Parietal lobe (tissue), 2 donors: ENCODE measurements around the genes NUP160, OR4X1, TRIM51G, FOLH1, OR10AG1, OR8K5 and OR5T2.

DNA sequence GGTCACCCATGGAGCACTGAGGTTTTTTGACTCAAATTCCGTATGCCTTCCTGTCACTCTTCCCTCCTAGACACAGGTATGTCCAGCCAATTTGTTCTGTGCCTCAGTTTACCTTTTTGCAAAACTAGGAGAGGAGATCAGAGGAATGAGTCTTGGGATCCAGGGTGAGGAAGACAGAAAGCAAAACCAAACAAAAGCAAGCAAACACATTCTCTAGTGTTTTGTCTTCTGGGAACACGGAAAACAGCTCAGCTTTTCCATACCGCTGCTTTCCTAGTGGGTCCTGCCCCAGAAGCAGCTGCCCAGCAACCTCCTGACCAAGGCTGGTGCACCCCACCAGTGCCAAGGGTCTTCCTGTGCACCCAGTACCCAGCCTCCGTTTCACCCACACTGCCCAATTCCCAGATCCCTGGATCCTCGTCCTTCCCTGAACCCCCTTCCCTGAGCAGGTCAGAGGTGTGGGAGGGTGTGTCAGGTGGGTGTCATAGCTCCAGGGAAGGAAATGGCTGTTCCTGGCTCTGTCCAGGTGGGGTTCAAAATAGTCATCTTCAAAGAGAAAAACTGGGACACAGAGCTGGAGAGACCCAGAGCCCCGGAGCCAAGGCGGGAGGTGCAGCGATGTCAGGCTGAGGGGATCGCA lies 926 bp downstream of the C1QTNF4 start:
- RAMPAGE, long total RNA = no peak

- RAMPAGE, long total RNA = no peak
Measured at GRCh38 chr11:47836796-47838025, 10.9 kb downstream of the NUP160 start.

- RAMPAGE, long total RNA = no peak
Measured at GRCh38 chr11:47848195-47849040, at the start of gene NUP160. Gene NUP160, minus strand, starts transcription at chr11:47848350.

- RAMPAGE, long total RNA = no peak
Measured at GRCh38 chr11:47924410-47924814, 55.9 kb upstream of the PTPRJ start.

DNA sequence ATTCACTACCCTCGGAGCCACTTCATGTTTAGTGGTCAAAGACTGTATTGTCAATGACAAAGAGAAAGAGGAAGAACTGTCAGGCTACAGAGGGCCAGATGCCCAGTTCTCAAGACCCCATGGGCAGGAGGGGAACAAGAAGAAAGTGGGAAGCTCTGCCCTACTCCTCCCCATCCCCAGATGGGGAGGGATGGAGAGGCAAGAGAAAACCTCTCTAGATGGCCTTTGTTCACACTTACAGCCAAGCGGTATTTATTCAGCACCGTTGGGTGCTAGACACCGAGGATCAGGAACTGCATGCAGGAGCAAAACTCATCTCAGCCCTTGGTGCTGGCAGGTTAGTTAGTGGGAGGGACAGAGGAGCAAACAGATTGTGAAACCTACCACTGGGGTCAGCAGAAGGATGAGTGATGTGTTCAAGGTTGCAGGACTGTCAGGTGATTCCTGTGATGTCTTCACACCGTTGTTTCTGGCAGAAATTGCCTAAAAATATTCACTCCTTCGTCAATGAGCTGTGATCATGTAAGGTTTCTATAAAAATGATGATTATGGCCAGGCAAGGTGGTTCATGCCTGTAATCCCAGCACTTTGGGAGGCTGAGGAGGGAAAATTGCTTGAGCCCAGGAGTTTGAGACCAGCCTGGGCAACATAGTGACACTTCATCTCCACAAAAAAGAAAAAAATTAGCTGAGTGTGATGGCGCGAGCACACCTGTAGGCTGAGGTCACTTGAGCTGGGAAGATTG lies 38.2 kb upstream of the PTPRJ start:
- RAMPAGE, long total RNA = no peak

GRCh38 chr11:47981573-47982214 lies 1.3 kb downstream of the PTPRJ start:
- RAMPAGE, long total RNA = no peak

GRCh38 chr11:48007464-48008099 lies 27.2 kb downstream of the PTPRJ start:
- RAMPAGE, long total RNA = no peak

- RAMPAGE, long total RNA = no peak
Measured at GRCh38 chr11:48080882-48081991, 100.9 kb downstream of the PTPRJ start.

GRCh38 chr11:48093406-48094311 lies 113.3 kb downstream of the PTPRJ start:
- RAMPAGE, long total RNA = no peak

DNA sequence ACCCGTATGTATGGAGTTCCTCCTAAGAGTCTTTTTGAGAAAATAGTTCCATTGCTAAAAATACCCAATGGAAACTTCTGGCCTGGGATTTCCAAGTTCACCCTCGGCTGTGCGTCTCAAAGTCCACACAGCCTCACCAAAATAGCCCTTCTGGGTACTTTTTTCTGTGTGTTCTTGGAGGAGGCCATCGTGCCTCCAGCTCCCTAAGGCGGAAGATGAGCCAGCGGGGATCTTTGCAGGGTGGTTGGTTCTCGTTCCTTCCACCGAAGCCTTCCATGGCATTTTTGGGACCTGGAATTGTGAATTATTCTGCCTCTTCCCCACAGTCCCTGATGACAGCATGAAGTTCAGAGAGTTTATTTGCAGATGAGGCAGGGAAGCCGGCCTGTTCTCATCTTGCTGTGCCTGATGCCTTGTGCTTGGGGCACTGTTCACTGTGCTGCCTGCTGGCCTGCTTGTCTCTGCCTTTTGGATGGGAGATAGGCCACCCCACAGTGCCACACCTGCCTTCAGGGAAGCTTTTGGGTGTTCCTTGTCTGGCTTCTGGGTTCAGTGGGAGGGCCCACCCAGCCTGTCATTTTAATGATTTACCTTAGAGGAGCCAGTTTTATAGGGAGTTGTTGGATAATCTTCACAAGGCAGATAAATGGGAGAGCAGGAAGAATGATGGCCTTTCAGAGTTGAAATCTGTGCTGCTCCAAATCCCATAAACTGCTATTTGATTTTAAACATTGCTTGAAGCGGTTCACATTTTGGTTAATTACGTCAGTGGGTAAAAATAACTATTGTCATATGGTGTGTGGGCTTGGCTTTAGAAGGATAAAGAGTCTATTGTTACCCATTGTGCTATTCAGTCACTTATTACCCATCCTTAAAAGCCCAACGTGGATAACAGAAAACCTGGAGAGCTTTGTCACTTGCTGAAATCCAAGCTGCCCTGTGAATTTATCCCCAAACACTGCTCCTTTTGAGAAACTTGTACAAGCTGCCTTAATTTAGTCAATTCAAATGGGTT lies 112.6 kb upstream of the OR4B1 start:
- RAMPAGE, long total RNA = no peak

DNA sequence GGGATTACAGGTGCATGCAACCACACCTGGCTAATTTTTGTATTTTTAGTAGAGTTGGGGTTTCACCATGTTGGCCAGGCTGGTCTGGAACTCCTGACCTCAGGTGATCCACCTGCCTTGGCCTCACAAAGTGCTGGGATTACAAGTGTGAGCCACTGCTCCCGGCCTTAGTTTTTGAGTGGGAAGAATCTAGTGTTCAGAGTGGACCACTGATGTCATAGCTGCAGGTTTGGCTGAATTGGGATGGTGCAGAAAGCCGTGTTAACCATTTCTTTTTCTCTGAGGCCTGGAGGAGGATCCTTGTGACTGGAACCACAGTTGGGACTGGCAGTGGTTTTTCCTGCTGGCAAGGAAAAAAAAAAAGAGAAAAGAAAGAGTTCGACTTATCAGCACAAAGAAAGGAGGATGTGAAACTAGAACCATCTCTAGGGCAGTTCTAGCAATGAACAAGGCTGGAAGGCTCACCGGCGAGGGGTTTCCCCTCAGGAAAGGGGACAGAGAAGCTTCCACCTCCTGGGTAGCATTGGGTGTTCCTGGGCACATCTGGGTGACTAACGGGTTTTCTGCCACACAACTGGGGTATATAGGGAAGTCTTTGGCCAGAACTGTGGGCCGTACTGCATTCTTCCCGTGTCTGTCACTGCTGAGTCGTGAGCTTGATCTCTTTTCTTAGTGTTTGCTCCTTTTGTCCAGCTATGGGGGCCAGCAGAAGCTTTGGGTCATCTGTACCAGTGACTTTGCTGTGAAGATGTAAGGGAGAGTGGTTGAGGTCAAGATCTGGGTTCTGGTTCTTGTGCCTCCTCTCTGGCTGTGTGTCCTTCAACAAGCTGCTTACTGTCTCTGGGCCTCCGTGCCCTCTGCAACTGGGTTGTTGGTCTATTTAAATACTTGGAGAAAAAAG lies 109.5 kb upstream of the OR4B1 start:
- RAMPAGE, long total RNA = no peak

- RAMPAGE, long total RNA = no peak
Measured at GRCh38 chr11:48139312-48139995, 77.2 kb upstream of the OR4B1 start.

DNA sequence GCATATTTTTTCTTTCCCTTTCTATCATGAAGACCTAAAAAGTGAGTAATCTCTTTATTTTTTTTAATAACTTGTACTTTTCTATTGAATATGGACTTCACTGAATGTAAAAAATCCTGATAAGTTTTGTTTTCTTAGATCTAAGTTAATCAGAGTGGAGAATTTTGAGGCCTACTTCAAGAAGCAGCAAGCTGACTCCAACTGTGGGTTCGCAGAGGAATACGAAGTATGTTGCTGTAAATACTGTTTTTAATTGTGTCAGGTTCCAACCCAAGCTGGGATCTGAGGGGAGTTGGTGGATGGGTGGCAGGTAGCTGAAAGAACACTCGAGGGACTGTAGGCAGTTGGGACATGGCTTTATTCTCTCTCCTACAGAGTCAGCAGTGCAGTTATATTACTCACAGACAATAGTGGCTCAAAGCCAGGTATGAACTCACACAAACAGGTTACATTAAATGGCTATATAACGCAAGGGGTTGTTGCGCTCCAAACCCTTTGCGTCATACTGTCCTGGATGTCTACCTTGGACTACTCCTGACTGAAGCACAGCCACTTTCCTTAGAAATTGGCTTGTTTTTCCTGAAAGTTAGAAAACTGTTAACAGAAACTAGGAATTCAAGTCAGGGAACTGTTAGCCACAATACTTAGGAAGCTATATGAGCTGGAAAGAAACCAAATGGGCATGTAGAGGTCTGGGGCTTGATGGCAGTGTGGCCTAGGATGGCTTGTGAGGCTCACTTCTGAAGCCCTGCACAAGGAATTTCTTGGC lies 66.5 kb upstream of the OR4B1 start:
- RAMPAGE, long total RNA = no peak

GRCh38 chr11:48263455-48264052 lies at the start of gene OR4X1:
Gene OR4X1, plus strand, starts transcription at chr11:48263861.
- RAMPAGE, long total RNA = no peak

DNA sequence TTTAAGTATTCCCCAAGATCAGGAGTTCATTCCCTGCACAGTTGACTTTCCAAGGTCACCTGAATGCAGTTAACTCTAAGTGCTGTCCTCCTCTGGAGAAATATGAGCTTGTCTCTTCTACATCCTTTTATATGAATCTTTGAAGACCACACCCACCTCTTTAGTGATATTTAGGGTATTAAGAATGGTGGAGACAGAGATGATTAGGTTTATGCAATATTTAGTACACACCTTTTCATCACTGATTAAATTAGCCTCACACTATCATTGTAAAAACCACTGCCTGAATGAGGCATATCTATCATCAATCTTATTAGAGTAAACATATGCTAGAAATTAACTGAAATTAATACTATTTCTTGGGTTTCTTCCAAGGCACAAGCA lies at the start of gene TRIM51G:
Gene TRIM51G, minus strand, starts transcription at position 96 of the 384 bp plus-strand sequence.
- RAMPAGE, long total RNA = no peak

DNA sequence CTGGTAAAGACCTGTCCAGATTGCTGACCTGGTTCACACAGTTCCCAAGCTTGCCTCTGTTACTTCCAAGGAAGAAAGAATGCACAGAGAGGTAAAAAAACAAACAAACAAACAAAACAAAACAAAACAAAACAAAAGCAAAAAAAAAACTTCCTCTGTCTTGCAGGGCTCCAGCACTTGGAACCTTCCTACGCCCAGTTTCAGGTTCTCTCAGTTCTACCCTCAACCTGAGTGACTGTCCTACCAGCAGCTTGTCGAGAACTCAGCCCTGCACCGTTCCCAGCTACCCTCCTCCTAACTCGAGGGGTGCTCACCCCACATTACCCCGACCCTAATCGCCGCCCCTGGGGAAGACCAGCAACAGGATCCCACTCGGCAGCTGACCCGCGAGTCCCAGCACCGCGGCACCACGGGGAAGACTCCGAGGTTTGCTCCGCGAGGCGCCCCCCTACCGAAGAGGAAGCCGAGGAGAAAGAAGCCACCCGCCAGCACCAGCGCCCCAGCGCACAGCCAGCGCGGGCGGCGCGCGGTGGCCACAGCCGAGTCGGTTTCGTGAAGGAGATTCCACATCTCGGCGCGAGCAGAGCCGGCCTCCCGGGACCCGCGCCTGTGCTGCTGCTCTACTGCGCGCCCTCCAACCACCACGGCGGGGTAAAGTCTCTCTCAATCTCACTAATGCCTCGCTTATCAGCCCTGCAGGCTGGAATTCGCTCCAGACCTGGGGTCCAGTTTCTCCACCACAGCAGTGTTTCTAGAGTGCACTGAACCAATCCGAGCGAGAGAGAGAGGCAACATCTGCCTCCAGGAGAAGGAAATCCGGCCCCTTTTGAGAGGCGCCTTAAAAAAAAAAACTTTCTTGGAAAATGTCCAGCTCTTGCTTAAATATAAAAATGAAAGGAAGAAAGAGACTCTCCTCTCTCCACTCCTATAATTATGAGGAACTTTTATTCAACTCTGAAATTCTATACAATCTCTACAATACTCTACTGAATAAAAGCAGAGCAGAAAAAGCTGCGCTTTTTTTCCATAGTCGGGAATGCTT lies at the start of gene FOLH1:
Gene FOLH1, minus strand, starts transcription at position 763 of the 1,042 bp plus-strand sequence.
- RAMPAGE, long total RNA = no peak

DNA sequence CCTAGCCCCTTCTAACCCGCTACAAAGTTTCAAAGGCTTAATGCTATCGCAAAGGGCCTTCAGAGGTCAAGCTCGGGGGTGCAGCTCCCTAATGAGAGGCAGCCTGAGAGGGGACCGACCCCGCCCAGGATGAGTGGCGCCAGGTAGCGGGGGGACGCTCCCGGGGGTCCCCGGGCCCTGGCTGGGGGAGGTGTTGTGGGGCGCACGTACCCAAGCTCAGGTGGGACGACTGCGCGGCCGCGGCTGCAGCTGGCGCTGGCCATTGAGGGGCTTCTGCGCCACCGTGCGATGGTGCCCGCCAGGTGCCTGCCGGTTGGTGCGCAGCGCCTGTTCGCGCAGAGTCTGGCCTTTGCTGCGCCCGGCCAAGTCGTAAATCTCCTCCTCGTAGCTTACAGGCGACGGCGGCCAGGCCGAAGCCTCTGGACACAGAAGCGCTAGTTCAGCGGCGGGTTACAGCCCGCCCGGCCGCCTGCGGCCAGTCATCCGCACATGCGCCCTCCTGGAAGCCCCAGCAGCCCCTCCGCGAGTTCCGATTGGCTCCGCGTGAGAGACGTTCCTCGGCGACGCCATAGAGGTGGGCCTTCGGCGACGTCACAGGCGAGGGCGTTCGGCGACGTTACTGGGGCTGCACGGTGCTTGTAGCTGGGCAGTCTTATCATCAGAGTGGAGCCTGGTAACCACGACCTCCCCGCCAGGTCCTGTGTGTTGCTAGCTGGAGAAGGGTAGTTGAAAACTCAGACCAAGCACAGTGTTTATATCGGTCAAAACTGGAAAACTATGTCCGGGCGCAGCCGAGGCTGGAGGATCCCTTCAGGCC lies 315.8 kb upstream of the OR4C12 start:
- RAMPAGE, long total RNA = no peak

GRCh38 chr11:55969888-55970112 lies at the start of gene OR10AG1:
Gene OR10AG1, minus strand, starts transcription at chr11:55969945.
- RAMPAGE, long total RNA = no peak

GRCh38 chr11:56160020-56160615 lies at the start of gene OR8K5:
Gene OR8K5, minus strand, starts transcription at chr11:56160317.
- RAMPAGE, long total RNA = no peak

DNA sequence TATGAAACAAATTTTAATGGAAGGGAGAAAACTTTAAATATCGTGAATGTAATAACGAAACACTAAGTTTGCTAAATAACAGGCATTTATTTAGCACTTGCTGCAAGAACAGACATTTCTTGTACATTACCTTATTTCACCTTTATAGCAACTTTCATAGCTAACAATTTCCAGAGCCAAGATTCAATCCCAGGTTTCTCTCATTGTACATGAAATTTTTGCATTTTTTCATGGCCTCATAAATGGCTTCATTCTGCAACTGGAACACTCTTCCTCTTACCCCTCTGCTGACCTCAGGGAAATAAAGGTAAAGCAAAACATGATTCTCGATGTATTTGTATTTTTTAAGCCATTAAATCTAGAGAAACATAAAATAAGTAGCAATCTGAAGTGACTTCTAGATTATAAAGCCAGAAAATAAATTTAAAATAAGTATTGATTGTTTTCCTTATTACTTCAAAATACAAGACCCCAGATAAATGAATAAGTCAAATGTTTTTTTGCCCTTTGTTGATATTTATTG lies at the start of gene OR5T2:
Gene OR5T2, minus strand, starts transcription at position 209 of the 523 bp plus-strand sequence.
- RAMPAGE, long total RNA = no peak